Endothelial cell (in vitro differentiated cells): Measurements from ENCODE around the genes SHCBP1, ABCC12 and CBLN1.

DNA sequence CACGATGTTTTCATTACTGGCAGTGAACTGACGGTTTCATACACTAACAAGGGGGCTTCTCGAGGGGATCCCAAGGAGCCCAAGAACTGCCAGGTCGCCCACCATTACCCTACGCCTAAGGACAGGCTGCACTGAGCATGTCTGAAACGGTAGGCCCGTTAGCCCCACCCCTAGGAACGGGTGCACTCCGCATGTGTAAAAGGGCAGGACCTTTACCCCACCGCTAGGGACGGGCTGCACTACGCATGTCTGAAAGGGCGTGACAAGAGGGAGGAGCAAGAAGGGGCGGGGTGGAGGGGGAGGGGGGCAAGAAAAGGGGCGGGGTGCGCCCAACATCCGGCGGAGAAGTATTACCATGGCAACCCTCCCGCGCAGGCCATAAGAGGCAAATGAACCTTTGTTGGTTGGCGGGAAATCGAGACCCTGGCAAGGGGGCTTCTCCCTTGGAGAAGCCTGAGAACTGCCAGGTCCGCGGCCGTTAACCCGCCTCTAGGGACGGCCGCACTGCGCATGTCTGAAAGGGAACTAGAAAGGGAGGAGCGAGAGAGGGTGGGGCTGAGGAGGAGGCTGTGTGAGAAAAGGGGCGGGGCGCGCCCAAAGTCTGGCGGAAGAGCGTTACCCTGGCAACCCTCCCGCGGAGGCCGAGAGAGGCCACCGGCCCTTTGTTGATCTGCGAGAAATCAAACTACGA lies 2046.7 kb downstream of the TP53TG3F start:
- PRO-cap = no peak

DNA sequence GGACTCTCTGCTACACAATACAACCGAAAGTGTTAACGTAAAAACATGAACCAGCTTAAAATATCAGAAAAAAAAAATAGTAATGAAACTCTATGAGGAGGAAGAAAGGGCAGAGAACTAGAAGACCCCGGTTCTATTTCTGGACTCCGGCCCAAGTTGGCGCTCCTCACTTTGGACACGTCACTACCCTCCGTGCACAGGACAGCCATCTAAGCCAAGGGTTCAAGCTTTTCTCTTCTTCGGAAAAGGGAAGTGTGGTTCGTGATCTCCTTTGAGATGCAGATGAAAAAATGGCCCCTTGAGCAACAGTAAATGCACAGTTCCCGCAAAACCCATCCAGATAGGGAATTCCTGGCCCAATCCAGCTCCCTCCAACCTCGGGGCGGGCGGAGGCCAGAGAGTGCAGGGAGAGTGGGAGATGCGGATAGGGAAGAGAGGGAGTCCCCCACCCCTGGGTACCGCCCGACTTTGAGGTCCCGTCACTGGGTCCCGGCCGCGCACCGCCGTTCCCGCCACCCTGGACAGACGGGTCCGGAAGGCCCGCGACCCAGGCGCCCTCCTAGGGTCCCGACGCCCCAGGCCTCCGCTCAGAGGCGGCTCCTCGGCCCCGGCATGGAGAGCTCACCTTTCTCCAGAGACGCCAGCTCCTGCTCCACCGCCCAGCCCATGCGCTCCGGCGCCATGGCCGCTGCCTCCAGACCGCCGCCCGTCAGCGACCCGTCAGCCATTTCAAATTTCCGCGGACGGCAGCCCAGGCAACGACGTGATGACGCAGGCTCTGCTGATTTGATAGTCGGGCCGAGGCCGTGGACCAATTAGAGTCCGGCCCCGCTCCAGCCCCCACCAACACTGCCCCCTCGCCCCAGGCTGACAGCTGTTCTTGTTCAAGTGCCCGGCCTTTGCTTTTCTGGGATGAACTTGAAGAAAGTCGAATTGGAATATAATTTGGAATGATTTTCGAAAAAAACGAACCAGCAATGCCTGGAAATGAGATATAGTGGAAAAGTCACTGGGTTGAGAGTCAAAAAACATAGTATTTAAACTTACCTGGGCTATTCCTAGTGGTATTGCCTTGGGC lies at the start of gene SHCBP1:
SHCBP1 (minus strand) TSS at position 748 of the 1,078 bp plus-strand sequence.
- PRO-cap = bidirectional peak, plus-strand start at position 522 of the sequence, minus-strand start at position 519 of the sequence; unidirectional peak, minus-strand start at position 666 of the sequence; unidirectional peak, minus-strand start at position 737 of the sequence

- PRO-cap = no peak
These were observed 21.2 kb upstream of the C16orf87 start for GRCh38 chr16:46852201-46852488.

- PRO-cap = no peak
These were observed 19.8 kb upstream of the GPT2 start for GRCh38 chr16:46864271-46864821.

DNA sequence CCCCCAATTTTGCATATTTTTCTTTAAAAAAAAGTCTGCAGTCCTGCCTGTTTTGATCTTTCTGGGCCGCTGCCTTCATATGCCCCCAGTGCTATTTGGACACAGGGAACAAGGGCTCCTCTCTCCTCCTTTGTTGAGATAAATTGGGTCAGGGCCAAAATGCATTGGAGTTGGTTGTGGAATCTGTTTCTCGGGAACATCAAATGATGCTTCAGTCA lies 26.9 kb downstream of the GPT2 start:
- PRO-cap = no peak

GRCh38 chr16:47420560-47421125 lies 40.2 kb downstream of the ITFG1 start:
- PRO-cap = no peak

GRCh38 chr16:47650761-47650968 lies 189.5 kb downstream of the PHKB start:
- PRO-cap = no peak

DNA sequence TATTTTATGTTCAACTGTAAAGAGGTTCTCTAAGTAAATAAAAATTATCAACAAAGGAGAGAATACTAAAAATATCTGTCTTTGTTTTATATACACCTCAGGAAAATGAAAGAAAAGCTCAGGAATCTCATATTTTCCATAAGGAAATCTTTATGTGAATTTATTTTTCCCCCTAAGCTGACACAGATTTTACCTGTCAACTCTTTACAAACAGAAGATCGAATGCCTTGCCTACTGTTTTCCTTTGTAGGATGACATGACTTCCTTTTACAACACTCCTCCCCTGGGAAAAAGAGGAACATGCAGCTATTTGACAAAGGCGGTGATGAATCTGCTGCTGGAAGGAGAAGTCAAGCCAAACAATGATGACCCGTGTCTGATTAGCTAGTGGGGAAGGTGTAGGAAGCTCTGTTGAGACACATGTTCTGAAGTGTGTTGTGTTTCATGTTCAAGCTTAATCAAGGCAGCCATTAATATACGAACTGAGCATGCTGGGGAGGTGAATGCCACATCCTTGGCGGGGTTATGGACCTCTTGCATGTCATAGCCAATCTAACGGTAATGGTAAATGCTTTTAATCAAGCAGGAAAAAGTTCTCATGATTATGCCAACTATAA lies 238.0 kb downstream of the PHKB start:
- PRO-cap = no peak

- PRO-cap = no peak
These were observed at the start of gene ABCC12 for GRCh38 chr16:48155872-48156345. Gene ABCC12, minus strand, starts transcription at chr16:48155993.

DNA sequence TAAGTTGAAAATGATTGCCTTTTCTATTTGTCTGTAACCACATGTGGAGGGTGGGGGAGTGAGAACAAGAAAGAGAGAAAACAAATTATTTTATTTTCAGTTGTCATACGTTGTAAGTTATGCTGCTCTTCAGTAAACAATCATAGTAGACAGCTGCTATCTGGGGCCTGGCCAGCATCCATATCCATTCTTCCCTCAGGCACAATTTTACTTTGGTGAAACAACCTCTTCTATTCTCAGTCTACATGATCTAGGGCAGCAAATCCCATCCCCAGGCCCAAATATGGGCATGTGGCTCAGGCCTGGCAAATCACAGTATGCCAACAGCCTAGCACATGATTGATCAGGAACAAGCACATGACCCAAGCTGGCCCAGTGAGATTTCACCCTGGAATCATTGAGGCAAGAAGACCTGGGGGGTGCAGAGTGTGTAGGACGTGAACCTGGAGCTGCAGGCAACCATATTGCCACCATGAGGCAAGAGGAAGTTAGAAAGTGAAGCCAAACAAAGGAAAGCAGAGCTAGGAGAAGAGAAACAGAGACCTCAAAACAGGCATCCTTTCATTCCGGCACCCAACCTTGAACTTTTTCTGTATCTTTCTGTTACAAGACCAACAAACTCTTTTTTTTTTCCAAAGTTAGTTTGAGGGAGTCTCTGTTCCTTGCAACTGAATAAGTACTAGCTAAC lies 10.2 kb upstream of the ABCC12 start:
- PRO-cap = no peak

- PRO-cap = no peak
These were observed 28.7 kb upstream of the ABCC11 start for GRCh38 chr16:48275926-48276546.

DNA sequence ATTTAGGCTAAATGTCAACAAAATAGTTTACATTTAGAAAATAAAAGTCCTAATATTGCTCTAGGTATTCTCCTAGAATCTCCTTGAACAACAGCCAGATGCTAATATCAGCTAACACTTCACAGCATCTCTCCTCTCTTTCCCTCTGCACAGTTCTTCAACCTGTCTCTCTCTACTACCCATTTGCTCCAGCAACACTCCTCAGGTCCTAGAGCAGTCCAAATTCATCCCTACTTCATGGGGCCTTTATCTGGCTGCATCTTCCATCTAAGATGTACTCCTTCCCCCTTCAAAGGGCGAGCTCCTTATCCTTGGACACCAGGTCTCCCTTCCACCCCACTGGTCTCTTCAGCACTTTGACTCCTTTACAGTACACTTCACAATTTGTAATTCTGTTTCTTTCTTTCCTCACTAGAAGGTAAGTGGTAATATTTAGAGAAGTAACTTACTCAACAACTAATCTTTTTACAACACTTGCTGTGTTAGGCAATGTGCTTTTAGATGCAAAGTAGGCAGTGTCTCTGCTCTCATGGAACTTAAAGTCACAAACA lies 6.6 kb downstream of the SIAH1 start:
- PRO-cap = no peak

DNA sequence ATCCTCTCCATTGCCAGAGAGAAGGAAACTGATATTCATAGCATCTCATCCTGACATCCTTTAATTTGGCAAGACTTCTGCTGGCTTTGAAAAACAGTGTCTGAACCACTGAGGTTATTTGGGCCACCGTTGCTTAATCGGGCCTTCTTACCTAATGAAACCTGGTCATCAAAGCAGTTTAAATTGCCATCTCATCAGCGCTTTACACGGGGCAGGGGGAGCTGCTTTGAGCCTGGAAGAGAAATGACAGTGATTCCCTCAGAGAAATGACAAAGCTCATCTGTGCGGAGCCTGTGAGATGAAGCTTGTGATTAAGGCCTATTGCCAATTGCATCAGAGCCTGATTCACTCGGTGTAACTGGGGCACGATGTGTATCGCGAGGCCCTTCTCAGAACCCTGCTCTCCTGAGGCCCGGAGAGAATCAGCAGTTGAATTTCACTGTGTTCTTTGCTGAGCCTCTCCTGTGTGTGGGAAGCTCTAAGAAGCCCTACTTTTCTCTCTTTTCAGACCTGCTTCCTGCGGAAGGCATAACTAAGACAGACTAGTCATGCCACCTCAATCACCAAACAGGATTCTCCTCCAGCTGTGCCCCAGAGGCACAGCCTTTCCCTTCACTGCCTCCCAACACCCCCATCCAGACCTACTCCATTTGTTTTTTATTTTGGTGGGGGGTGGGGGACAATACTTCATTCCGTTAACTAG lies 8.7 kb upstream of the SIAH1 start:
- PRO-cap = bidirectional peak, plus-strand start at position 573 of the sequence, minus-strand start at position 470 of the sequence

DNA sequence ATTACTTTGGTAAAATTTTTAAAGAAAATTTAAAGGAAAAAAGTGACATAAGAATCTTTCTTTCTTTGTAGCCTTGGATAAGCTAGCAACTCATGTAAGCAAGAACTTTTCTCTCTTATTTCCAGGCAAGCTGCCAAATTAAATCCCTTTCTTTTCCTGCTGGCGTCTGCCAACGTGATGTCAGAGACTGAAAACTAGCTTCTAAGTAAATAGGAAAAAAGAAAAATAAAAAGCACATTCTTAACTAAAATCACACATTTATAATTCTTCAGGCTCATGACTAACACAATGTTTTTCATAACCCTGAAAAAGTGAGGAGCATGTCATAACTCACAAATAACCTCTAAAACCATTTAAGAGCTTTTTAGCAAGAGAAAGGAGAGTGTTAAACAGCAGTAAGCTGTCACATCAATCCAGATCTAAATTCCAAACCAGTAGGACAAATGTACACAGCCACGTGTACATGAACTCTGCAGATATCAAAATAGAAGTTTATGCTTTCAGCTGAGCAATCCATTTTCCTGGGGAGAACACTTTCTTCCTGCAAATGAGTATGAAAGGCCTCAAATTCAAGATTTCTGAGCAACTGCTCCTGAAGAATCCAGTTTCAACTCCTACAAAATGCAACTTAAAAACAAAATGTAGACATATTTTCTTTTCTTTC lies 110.0 kb downstream of the N4BP1 start:
- PRO-cap = no peak

DNA sequence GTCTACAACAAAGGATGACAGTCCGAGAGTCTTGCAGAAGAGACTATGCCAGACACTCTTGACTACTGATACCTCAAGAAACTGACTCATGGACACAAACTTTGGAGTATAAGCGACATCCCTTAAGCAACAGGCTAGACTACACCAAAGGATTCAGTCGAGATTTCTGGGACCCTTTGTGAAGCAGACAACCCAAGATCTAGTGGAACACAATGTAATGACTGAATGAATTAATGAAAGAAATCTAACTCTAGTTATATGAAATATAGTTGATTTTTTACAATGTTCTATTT lies 22.9 kb downstream of the N4BP1 start:
- PRO-cap = no peak

DNA sequence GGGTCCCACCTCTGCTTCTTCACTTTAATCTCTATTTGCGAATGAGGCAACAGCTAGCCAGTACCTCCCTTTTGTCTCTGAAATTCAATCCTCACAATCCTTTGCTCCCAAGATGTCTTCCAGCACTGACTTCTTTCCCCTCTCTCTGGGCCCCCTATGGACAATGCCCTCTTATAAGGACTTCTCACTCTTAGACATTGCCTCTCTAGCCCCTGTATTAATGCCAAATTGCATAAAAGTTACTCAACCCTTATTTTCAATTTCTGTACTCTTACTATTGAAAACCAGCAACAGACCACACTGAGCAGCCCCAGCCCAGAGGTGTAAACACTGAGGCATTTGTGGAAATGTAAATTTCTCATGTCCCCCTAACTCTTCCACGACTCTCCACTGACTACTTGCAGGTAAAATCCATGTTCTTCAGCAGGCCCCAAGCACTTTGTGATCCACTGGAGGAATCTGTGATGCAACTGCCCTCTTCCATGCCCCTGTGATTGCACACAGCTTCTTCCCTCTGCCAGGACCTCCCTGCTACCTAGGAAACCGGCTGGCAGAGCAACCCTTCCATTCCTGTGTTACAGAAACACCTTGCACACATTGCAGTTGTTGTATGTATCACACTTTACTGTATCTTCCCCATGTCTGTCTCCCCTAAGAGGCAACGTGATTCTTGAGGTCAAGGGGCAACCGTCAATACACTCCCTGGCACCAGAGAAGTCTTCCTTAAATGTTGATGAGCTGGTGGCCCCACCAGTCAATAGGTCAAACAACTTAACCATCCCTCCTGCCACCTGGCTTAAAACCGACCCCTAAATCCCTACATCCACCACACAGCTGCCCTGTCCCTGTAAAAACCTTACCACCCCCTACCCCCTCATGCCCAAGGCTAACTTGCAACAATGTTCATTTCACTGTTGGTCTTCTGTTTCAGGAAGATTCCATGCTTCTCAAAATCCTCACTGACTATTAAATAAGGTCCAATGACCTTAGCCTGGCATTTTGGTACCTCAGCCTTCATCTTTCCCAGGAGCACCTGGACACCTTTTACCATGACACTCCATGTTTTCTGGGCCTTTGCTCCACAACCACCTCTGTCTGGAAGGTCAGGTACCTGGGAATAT lies 4.2 kb downstream of the N4BP1 start:
- PRO-cap = no peak

- PRO-cap = no peak
These were observed 111.0 kb downstream of the CBLN1 start for GRCh38 chr16:49170647-49170982.

DNA sequence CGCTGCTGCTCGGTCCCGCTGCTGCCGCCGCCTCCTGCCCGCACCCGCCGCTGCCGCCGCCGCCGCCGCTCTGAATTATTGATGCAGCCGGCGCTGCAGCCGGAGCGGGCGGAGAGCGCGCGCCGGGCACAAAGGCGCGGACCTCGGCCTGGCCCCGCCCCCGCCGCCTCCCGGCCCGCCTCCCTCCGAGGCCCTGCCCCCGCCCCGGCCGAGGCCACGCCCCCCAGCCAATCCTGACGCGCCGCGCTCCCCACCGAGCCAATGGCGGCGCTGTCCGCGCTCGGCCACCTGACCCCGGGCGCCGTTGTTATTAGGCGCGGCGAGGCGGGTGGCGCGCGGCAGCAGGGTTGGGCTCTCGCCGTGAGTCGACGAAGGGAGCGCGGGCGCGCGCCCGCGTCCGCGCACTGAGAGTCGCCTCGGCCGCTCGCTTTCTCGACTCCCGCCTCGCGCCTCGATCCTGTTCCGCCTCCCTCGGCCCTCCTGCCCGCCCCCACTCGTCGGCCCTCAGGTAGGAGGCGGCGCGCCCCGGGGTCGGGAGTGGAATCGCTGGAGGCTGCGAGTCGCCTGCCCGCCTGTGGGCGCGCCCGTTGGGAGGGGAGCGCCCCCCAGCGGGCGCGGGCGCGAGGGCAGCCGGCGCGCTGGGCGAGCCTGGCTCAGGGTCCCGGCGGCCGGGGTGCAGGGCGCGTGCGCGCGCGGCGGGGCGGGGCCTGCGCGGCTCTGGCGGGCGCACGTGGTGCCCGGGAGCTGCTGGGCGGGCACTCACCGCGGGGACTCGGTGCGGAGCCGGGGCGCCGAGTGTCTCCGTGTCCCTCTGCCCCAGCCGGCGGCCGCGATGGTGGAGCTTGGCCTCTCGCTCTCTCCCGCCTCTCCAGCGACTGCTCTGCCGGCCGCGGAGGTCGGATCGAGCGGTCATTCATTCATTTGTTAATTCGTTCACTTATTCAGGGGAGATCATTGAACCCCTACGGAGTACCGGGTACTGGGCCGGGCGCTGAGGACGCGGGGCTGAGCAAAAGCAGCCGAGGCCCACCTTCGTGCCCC lies at the start of gene CBLN1:
CBLN1 (minus strand) TSS at position 114 of the 1,041 bp plus-strand sequence.
- PRO-cap = bidirectional peak, plus-strand start at position 313 of the sequence, minus-strand start at position 52 of the sequence

DNA sequence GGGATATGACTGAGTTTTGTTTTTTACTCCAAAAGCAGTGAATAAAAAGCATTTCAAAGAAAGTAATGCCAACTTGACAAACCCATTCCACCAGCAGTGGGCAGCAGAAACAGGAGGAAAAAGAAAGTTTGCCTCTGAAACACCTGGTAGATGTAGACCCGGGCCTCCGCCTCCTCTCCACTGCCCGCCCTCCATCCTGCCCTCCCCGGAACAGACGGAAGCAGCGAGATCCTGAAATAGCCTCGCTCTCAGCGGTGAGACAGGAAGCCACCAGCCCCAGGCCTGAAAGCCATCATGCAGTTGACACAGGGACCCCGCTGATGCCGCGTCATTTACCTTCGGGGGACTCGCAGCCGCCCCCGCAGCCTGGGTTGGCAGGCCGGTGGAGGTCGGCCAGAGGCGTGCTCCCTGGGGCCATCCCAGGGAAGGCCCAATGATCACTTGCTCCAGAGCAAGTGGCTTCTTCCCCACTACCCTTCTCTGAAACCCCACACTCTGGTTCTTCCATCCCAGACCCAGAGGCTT lies 67.8 kb downstream of the C16orf78 start:
- PRO-cap = bidirectional peak, plus-strand start at position 262 of the sequence, minus-strand start at position 182 of the sequence

DNA sequence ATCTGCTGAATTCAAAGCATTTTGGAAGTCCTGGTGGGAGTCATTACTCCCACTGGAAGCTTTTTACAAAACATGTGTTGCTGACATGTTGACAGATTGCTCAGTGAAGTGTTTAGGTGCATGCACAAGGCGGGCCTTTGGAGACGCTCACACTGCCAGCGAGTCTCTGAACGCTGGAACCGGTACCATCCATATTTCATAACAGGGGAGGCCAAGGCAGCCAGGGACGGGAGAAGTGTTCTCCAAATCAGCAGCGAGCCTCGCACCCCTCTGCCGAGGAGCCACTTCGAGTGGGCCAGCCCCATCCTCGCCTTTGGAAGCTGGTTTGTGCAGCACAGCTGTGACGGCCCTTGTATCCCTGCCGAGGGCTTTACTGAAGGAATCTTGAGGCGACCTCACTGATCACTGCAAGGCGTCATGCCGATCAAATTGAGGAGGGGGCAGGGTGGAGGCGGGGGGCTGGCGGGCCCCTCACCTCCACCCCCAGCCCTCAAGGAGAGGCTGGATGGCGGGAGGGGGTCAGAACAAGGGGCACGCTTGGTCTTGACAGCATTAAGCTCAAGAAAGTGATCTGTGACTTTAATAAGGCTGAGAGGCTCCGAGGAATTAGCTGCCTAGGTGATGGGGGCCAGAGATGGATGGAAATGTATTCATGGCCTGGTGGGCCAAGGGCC lies 153.7 kb downstream of the ZNF423 start:
- PRO-cap = no peak